Epithelial cell of alveolus of lung (primary cell): ENCODE data around the genes PALS1, EIF2S1 and ZFYVE26.

GRCh38 chr14:65081105-65081803 lies 21.1 kb downstream of the MAX start:
- RAMPAGE, long total RNA, result no peak
- RRBS, result no CpG with 5 or more reads among the region's 2 CpGs

DNA sequence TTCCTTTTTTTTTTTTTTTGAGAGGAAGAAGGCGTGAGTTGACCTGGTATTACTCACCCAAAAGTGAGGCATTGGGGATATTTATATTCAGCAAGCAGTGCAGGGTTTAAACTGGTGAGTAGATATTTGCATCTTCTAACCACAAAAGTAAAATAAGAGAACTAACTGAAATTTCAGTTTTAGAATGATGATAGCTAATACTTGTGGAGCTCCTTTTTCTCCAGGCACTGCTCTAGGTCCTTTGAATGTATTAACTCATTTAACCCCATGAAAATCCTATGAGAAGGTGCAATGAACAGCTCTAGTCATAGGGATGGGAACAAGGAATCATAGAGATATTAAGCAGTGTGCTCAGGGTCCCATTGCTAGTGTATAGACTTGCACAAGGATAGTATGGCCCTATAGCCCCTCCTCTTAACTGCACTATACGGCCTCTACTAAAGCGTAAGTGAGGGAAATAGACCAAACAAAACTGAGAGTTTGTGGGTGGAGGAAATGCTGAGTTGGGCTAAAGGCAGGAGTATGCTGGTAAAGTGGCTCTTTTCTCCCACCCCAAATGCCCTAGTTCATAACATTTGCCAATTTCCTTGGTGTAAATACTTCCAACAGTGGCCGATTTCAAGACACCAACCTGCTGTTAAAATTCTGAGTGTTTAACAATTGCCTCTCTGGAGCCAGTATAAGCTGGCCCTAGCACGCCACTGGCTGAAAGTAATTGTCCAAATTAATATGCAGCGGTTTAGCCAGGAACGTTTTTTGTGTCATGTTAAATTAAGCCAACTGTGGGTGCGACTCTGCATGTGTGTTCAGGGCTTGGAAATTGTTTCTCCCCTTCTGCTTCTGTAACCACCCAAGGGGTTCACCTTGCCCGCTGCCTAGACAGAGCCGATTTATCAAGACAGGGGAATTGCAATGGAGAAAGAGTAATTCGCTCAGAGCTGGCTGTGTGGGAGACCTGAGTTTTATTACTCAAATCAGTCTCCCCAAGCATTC lies 104.5 kb upstream of the MAX start:
- RAMPAGE, long total RNA, result no peak
- RRBS, result no CpG with 5 or more reads among the region's 11 CpGs

GRCh38 chr14:65303369-65303944 lies 109.1 kb upstream of the FUT8 start:
- RAMPAGE, long total RNA, result no peak
- RRBS, result no CpG with 5 or more reads among the region's 8 CpGs

DNA sequence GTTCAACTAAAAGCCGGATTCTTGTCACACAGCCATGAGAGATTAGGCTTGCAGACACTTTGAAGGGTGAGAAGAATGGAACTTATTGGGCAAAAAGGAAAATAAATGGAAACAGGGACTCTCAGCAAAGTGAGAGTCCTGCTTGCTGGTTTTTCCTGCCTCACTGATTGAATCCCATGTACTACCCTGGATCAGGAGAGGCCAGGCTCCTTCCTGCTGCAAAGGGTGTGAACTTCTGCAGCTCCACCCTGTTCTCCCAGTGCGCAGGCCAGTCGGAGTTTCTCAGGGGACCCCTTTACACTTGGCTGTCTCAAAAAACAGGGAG lies 77.0 kb upstream of the FUT8 start:
- RAMPAGE, long total RNA, result no peak
- RRBS, result no CpG with 5 or more reads among the region's 3 CpGs

DNA sequence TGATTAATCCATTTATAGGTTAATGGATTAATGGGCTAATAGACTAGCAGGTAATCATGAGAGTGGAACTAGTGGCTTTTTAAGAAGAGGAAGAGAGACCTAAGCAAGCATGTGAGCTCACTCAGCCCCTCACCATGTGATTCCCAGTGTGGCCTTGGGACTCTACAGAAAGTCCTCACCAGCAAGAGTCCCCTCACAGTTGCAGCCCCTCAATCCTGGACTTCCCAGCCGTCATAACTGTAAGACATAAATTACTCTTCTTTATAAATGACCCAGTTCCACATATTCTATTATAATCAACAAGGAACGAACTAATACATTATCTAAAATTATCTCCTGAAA lies 60.7 kb upstream of the FUT8 start:
- RAMPAGE, long total RNA, result no peak
- RRBS, result no CpG with 5 or more reads among the region's 2 CpGs

DNA sequence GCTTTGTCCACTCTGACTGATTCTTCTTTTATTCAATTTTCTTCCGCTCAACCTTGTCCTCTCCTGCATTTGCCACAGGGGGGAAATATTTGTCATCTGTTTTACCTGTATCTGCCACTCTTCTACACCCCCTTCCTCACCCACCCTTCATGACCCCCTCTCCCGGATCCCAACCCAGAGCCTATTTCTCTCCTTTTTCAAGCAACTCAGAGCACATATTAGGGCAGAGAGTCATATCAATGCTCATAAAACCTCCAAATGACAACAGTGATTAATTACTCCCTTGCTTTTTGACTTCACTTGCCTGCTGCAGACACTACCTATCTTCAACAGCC lies 340.9 kb downstream of the FUT8 start:
- RAMPAGE, long total RNA, result no peak
- RRBS, result no CpG with 5 or more reads among the region's 2 CpGs

- RAMPAGE, long total RNA, result no peak
- RRBS, result no CpG with 5 or more reads among the region's 3 CpGs
These were observed 377.7 kb upstream of the CCDC196 start for GRCh38 chr14:66108501-66108855.

GRCh38 chr14:66702635-66703476 lies 194.9 kb downstream of the GPHN start:
- RAMPAGE, long total RNA, result no peak
- RRBS, result no CpG with 5 or more reads among the region's 7 CpGs

GRCh38 chr14:67147382-67147695 lies 41.9 kb upstream of the GARIN2 start:
- RAMPAGE, long total RNA, result no peak
- RRBS, result no CpG with 5 or more reads among the region's 2 CpGs

DNA sequence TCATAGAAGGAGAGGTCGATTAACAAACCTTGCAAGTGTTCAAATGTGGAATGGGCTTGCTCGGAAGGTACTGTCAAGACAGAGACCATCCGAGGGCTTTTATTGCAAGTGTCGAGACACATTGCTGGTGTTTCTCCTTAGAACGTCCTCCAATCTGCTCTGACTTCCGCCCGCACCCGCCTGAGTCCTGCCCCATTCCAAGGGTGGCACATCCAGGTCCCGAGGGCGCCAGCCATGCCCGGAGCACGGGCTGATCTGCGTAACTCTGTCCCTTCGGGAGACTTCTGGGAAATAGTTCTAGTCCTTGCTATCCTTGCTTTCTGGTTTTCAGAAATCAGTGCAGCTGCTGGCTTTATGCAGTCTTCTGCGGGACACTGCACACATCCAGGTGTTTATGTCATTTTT lies 734 bp upstream of the PALS1 start:
- RAMPAGE, long total RNA, result no peak
- RRBS, result no CpG with 5 or more reads among the region's 15 CpGs

- RAMPAGE, long total RNA, result start-site peak on the plus strand at chr14:67241380-67241446, 77 and 55 reads in 2 replicates
- RRBS, result 1% methylated on average over 32 of the region's 77 CpGs
These were observed at the start of gene PALS1 for GRCh38 chr14:67240904-67241626. Gene PALS1, plus strand, starts transcription at chr14:67241435.

DNA sequence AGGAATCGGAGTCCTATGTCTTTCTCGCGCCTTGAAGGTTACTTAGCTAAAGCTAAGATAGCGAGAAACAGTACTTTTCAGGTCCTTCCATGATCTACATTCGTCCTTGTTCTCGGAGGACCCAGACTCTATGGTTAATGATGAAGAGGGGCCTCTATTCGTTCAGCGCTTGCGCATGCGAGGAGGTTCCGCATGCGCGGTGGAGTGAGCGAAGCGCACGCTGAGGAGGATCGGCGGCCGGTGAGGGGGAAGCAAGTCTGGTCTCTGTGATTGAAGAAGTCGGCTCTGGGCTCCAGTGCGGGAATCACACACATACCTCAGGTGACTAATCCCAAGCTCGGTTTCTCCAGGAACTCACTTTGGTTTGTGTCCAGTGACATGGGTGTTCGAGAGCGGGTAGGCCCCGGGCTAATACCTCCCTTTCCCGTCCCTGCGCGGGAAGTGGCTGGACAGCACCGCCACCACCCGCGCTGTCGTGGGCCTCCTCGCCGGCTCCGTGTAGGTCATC lies at the start of gene EIF2S1:
EIF2S1 (plus strand) TSS at position 193 of the 508 bp plus-strand sequence.
- RAMPAGE, long total RNA, result start-site peak on the plus strand centred at position 218 of the sequence, 57 bp wide, 551 and 1,535 reads in 2 replicates
- RRBS, result 1% methylated on average over 10 of the region's 35 CpGs

GRCh38 chr14:67416074-67416767 lies 4.3 kb upstream of the PLEK2 start:
- RAMPAGE, long total RNA, result no peak
- RRBS, result no CpG with 5 or more reads among the region's 11 CpGs

DNA sequence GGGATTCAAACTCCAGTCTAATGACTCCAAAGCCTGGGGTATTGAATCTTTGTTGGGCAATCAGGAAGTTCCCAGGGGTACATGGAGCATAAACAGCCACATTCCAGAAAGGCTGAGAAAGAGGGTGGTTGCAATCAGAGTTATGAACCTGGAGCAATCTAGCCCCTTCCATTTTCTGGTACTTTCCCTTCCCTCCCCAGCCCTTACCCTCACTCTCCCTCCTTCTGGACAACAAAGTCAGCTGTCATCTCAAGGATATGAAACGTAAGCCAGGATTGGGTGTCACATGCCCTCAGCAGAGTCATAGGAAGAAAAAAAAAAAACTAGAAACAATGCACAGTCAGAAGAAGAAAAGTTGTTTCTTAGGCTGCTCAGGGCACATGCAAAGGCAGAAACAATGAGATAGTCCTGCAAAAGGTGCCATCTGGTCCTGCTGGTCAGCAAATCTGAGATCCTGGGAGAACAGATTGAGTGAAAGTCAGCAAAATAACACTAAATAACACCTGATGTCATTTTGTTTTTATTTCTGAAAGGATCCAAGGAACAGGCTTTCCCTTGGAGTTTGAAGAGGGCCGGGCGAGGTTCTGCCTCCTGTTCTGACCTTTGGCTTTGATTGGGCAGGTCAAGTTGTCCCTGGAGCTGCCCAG lies 27.1 kb downstream of the TMEM229B start:
- RAMPAGE, long total RNA, result no peak
- RRBS, result no CpG with 5 or more reads among the region's 3 CpGs

DNA sequence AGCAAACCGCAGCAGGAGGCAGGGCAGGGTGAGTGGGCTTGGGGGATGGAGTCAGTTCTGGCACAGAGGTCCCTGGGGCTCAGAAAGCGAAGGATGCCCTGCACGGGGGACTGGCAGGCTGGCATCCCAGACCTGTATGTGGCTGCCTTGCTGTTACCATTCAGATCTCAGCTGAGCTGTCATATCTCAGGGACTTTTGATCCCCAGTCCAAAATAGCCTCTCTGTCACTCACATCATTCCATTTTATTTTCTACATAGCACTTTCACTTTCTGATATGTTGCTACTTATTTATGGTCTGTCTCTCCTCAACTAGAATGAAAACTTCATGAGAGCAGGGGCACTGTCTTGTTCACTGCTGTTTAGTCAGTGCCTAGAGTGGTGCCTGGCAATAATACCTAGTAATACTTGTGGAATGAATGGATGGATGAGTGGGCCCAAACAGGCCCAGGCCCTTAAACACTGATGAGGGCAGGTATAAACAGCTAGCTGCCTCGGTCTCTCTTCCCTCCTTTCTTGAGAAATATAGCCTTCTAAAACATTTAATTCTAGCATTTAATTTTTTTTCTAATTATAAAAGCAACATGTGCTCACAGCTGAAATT lies 4.5 kb downstream of the TMEM229B start:
- RAMPAGE, long total RNA, result no peak
- RRBS, result no CpG with 5 or more reads among the region's 4 CpGs

- RAMPAGE, long total RNA, result no peak
- RRBS, result no CpG with 5 or more reads among the region's 6 CpGs
These were observed 25.5 kb downstream of the ARG2 start for GRCh38 chr14:67645177-67645756.

- RAMPAGE, long total RNA, result no peak
- RRBS, result 2% methylated on average over 4 of the region's 37 CpGs
These were observed at the start of gene ZFYVE26 for GRCh38 chr14:67816427-67817433. Gene ZFYVE26, minus strand, starts transcription at chr14:67816590.

- RAMPAGE, long total RNA, result no peak
- RRBS, result no CpG with 5 or more reads among the region's 1 CpG
These were observed 68.7 kb downstream of the RAD51B start for GRCh38 chr14:67888292-67888683.

GRCh38 chr14:67933809-67934573 lies 114.4 kb downstream of the RAD51B start:
- RAMPAGE, long total RNA, result no peak
- RRBS, result no CpG with 5 or more reads among the region's 5 CpGs

DNA sequence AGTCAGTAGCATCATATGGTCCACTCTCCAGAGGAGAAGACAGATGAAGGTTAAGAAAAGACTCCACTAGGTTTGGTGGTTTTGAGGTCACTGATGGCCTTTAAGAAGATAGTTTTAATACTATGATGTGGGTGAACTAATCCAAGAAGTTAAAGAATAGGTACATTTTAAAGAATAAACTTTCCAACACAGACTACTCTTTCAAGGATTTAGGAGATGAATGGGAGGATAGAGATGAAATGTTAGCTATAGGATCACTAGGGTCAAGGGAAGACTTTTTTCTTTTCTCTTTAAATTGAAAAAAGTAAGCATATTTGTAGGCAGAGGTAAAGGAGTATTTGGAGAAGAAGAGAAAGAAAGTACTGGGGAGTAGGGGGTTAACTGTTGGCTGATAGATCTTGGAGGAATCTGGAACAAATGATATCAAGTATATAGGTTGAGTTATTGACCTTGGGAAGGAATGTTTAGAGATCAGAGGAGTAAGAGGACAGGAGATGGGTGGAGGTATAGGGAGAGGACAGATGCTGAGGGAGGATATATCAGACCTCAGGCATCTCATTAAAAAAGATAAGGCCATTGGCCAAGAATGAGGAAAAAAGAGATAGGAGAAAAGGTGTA lies 135.0 kb downstream of the RAD51B start:
- RAMPAGE, long total RNA, result no peak